Placental pericyte (primary cell): Measurements from ENCODE around the genes PNO1 and APLF.

GRCh38 chr2:65032154-65032535 lies 24.1 kb upstream of the CEP68 start:
- CAGE, long polyA plus RNA, result no peak

DNA sequence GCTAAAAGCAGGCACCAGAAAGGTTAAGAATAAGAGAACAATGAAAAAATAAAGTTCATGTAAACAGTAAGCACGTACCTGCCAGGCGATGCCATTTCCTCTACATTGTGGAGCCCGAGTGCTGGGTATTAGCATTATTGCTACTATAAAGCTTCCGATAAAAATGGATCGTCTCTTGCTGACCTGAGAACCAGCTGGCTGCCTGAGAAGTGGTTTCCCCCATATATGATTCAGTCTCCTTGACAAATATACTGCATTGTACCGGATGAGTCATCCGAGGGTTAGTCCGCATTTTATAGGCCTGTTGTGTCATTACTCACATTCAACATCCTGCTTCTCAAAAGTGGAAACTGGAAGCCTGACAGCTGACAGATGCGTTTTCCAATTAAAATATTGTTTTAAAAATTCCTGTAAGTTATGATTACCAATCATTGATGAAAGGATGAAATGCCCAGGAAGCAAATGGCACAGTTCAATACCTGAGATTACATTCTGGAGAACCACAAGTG lies 65.8 kb downstream of the SPRED2 start:
- CAGE, long polyA plus RNA, result no peak

GRCh38 chr2:65400386-65401093 lies 31.9 kb downstream of the SPRED2 start:
- CAGE, long polyA plus RNA, result no peak

GRCh38 chr2:65430393-65430640 lies 2.1 kb downstream of the SPRED2 start:
- CAGE, long polyA plus RNA, result no peak

- CAGE, long polyA plus RNA, result no peak
These were observed 140.9 kb downstream of the MEIS1 start for GRCh38 chr2:66575729-66576356.

DNA sequence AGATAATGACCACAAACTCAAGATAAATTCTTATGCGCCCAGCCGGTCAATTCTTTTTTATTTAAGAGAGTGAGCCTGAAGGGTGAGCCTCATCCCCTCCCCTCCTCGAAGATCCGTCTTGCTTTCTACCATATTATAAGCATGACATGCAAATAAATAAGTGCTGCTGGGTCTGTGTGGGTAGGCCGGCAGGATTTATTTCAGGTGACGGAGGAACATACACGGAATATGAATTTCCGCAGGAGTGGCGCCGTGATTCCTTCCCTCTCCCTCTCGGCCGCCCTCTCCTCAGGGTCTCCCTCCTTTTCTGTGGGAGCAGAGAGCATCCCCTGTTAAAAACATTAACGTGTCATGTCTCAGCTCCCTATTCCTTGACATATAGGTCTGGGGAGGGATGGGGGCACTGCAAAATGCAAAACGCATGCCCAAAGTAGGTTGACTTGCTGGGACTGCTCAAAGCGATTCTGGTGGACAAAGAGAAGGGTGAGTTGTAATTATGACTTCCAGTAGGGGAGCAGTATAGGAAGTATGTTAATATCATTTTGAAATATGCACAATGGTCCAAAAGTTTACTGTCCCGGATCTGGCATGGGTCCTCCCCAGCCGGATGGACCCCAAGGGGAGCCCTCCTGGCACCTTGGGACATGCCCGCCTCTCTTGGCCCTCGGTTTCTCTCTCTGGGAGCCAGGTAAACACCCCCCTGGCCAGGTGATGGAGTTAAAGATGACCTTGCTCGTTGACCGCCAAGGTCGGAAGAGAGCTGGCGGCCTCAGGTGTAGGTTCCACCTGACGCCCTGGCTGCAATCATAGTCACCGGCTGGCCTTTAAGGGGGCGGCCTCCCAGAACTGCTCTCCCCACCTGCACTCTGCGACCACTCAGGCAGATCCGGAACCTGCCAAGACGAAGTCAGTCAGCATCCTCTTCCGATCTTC lies 147.9 kb downstream of the MEIS1 start:
- CAGE, long polyA plus RNA, result no peak

GRCh38 chr2:66690909-66691640 lies 256.1 kb downstream of the MEIS1 start:
- CAGE, long polyA plus RNA, result no peak

GRCh38 chr2:66853545-66854243 lies 418.8 kb downstream of the MEIS1 start:
- CAGE, long polyA plus RNA, result no peak

DNA sequence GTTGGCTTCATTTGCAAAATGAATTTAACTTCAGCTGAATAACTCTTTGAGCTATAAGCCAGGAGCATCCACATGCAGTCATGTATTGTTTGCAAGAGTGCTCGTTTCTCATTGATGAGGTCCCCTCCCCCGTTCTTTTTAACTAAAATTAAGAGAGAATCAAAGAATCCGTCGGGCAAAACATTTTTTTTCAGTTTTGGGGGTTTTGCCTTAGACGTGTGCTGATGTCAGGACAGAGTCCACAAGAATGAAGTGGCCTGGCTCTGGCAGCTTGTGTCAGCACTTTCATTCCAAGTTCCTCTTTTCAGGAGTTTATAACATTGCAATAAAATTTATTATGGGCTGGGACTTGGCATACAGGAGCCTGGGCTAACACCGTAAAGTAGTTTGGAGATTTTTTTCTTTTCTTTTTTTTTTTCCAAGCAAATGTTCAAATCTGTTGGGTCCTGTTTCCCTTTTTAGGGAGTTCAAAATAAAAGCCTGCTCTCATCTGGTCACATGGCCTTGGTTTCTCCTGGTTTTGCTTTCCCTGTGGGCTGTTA lies 80.2 kb downstream of the ETAA1 start:
- CAGE, long polyA plus RNA, result no peak

GRCh38 chr2:67561352-67562140 lies 164.4 kb downstream of the ETAA1 start:
- CAGE, long polyA plus RNA, result no peak

DNA sequence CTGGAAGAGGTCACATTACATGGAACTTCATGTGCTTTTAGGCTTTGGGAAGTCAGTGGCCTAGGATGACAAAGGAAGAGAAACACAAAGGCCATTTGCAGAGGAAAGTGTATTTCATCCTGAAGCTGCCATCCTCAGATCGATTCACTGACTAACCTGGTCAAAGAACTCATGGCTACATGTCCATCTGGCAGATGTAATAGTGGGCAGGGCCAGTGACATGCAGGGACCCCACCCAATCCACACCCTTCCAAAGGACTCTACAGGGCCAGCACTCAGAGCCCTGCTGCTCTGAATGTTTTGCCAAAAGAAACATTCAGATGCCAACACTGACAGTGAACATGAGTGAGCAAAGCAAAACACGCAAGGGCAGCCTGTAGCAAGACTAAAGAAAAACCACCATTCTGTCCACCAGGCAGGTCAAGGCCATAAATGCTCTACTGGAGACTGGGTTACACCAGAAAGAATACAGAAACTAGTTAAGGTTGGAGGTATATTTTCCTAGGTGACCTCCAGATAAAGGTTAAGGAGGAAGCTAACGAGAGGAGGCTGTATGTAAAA lies 176.0 kb downstream of the ETAA1 start:
- CAGE, long polyA plus RNA, result no peak

DNA sequence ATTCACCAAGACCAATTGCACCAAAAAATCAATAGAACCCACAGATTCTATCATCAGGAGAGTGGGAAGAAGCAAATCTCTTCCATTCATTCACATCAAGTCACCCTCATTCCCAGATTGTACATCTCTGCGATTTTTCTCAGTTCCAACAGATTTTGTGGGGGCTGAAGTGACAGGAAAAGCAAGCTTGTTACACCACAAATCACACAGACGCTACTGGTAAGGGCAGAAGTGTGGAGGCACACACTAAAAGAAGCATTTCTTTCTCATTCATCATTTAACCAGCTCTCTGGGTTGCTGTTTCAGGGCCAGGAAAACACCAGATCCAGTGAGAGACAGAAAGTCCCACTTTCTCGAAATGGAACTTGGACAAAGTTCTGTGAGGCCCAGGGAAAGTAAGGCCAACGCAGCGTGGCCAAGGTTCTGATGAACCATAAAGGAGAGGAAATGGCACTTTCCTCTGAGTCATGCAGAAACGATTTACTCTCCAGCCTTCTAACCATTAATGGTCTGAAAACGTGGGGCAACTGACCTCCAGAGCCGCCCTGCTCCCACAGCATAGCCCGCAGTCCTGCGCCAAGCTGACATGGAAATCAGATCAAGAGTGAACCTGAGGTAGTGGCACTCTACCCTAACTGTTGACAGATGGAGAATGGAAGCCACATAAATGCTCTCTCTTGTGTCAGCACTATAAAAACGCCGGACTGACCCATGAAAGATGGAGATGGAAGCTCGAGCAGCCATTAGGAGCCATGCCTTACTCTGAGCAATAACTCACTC lies 191.0 kb downstream of the C1D start:
- CAGE, long polyA plus RNA, result no peak

- CAGE, long polyA plus RNA, result no peak
These were observed 185.5 kb downstream of the C1D start for GRCh38 chr2:67877361-67877666.

- CAGE, long polyA plus RNA, result no peak
These were observed at the start of gene PNO1 for GRCh38 chr2:68157668-68158677. Gene PNO1, plus strand, starts transcription at chr2:68157888.

- CAGE, long polyA plus RNA, result no peak
These were observed 537 bp downstream of the PPP3R1 start for GRCh38 chr2:68251685-68252304.

- CAGE, long polyA plus RNA, result no peak
These were observed 20.2 kb upstream of the PPP3R1 start for GRCh38 chr2:68272459-68273038.

- CAGE, long polyA plus RNA, result no peak
These were observed 40.1 kb downstream of the FBXO48 start for GRCh38 chr2:68426724-68427684.

- CAGE, long polyA plus RNA, result no peak
These were observed at the start of gene APLF for GRCh38 chr2:68467467-68468122. Gene APLF, plus strand, starts transcription at chr2:68467585.

DNA sequence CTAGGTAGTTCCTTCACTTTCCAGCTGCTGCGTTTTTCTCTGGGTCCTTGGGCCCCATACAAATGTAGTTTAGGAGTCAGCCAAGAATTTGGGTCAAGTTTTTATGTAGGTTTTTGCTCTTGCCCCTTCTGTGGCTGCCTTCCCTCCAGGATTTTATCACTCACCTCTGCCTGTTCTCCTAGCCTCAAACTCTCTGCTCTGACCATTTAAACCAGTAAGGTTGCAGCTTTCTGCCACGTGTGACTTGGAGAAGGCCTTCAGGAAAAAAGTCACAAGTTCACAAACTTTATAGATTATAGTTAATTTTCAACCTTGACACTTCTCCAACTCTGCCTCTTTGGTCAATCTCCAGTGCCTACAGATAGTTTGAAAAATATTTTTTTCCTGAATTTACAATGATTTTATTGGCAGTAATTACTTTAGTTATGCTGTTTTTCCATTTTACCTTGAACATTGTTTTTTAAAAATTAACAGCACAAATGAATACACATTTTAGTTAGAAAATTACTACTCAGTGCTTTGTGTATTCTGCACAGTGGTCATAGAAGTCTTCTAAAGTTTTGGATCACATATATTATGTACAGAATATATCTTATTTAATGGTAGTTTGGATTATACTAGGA lies 47.2 kb downstream of the APLF start:
- CAGE, long polyA plus RNA, result no peak

DNA sequence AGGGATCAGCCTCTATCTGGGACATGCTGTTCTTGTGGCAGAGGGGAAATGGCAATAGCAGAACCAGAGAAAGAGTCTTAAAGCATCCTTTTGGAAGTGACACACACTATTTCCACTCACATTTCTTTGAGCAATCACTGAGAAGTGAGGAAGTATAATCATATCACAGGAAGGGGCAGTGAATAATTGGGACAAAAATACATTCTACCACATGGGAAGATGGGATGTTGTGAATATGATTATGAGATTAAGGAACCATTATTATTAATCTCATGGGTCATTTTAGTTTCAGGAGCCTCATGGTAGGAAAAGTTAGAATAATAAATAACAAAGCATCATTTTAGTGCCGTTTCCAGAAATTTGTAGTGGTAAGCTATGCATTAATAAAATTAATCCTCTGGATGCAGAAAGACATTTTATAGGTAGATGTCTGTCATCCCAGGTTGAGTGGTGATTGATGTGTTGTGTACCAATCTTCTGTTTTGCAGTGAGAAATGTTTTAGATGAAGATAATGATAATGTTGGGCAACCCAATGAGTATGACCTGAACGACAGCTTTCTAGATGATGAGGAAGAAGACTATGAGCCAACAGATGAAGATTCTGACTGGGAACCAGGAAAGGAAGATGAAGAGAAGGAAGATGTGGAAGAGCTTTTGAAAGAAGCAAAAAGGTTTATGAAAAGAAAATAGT lies 65.9 kb upstream of the PROKR1 start:
- CAGE, long polyA plus RNA, result no peak